Daoy (cell line): Measurements from ENCODE around the gene CACNG1.

DNA sequence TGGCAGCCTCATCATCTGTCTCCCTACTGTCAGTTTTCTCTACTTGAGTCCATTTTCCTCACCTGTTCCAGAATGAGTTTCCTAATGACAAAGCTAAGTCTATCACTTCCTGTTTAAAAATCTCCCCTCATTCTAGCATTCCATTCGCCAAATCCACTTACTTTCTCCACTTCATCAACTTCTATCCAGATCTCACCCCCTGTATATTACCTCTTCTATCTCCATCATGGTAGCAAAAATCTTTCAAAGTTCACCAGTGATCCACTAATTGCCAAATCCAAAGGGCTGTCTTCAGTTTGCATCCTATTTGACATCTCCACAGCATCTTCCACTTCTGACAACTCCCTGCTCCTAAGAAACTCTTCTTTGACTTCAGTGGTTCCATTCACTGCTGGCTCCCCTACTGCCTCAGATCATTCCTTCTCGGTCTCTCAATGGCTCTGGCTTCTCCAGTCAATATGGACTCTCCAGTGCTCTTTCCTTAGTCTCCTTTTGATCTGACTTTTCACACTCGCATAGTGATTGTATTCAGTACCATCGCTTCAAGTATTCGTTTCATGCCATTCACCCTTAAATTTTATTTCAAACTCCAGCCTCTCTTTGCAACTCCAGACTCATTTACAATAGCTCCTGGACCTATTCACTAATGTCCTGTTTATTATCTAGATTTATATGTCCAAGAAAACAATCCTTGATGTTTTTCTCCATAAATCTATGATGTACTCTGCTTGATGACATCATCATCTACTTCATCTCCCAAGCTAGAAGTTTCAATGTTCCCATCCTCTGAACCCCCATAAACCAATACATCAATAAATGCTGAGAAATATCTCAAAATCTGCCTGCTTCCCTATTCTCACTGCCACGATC is 4.5 kb downstream of the CEP112 start:
- RAMPAGE, long total RNA = no peak

GRCh38 chr17:66230889-66231387 is 1.7 kb upstream of the APOH start:
- RAMPAGE, long total RNA = no peak

DNA sequence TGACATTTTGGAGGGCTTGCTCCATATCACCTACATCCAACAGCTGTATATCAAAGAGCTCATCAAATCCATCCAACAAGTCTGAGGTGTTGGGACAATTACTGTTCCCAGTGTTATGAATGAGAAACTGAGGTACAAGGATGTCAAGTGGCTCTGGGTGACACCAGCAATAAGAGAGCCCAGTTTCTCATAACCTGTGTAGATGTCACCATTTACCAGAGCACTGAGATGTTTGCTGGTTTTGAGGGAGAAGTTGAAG is 100.0 kb downstream of the PRKCA start:
- RAMPAGE, long total RNA = no peak

DNA sequence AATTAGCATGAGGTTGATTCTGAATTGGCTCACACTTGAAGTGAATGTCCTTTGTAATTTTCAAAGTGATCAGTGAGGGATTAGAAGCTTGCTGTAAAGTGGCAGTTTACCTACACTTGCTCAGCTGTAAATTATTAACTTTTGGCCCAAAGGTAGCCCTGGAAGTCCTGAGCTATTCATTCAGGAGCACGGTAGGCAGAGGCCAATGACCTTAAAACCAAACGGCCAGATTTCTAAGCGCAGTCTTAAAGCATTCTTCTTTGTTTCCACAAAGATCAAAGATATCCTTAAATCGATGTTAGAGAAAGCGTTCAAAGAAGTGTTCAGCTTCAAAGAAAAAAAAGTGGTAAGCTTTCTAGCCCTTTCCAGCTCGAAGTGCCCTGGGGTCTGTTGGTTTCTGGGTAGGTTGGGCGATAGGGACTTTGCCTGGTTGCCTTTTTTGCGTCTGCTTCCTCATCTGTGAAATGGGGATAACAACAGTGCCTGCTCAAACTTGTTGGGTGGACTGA is 113.0 kb downstream of the PRKCA start:
- RAMPAGE, long total RNA = no peak

DNA sequence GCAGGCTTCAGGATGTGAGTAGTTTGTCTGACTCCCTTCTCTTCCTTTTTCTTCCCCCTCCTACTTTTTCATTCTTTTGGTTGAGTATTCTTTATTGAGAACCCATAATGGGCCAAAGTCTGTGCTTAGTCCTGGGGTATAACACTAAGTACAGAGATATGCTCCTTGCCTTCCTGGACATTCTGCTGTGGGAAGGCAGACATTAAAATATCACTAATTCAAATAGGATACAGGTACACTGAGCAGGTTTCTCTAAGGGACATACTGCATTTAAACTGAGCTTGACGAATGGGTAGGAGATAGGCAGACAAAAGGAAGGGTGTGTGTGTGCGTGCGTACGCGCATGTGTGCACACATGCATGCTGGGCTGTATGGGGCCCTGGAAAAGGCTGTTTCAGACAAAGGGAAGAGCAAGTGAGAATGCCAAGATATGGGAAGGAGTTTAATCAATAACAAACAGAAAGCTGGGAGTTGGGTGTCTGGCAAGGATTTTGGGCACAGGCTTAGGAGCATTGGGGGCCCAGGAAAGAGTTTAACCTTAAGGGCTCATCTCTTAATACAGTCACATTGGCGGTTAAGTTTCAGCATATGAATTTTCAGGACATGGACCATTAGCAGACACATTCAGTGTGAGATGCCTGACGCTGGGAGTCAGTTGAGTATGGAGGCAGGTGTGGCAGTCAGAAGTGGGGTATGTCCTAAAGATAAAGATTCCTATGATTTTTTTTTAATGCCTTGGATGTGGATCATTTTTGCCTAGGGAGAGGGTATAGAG is 196.2 kb downstream of the PRKCA start:
- RAMPAGE, long total RNA = no peak

DNA sequence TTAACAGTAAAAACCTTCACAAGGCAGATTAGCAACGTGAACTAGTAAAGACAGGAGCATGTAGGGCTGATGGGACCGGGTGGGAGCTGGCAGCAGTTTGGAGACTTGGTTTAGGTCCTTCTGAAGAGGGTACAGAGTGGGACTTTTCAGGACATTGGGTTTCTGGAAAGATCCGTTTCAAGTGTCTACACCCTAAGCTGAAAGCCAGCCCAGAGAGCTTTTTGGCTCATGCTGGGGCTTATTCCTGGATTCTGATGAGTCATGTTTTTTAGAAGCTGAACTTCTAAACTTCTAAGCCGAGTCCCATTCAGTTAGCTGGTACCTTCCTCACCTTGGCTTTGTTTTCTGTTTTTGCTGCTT is 205.1 kb downstream of the PRKCA start:
- RAMPAGE, long total RNA = no peak

GRCh38 chr17:66509156-66509468 is 206.7 kb downstream of the PRKCA start:
- RAMPAGE, long total RNA = no peak

DNA sequence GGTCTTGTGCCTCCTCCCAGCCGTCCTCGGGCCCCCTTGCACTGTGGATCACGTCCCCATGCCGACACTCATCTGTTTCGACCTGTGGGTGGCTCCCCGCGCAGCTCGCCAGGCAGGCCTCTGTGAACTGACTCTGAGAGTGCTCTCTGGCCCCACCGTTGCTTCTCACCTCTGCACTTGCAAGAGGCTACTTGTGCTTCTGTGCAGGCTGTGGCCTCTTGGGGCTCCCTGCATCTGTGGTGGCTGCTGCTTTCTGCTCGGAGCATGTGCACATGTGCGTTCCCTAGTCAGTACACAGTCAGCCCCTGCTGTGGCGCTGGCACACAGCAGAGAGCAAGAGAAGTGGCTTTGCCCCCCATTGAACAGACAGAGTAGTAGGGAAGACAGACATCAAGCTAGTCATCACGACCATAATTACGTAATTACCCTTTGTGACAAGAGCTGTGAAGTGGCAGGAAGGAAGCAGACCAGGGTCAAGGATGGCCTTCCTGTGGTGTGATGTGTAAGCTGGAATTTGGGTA is 256.1 kb upstream of the CACNG5 start:
- RAMPAGE, long total RNA = no peak

- RAMPAGE, long total RNA = no peak
These were observed 123.2 kb upstream of the CACNG5 start for GRCh38 chr17:66711609-66712270.

GRCh38 chr17:66965958-66966719 is 1.6 kb downstream of the CACNG4 start:
- RAMPAGE, long total RNA = no peak

DNA sequence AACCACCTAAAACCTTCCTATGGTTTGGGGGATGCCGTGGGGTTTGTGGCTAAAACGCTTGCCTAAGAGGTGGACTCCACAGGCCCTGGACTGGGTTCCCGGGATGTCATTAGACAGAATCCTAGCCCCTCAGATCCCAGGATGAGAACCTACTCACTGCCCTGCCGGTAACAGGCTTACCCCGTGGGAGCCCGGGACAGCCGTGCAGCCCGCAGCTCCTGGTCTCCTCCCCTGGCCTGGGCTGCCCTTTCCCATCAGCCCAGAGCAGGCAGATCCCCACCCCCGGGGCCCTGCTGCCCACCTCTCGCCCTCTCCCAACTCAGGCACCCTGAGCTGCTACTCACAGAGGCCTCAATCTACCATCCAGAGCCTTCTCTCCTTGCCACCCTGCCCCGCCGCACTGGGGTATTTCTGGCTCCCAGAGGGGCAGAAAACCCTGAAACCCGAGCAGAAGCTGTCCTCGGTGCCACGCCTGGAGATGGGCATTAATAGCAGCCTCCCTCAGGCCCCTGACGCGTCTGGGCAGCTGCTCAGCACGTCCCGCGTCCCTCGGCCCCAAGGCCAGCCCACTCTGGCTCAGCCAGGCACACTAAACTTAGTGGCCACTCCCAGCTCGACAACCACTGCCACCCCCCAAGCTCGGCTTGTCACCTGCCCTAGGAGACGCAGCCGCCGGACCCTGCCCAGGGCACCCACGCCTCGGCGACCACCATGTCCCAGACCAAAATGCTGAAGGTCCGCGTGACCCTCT is at the start of gene CACNG1:
Gene CACNG1, plus strand, starts transcription at position 605 of the 751 bp plus-strand sequence.
- RAMPAGE, long total RNA = no peak

DNA sequence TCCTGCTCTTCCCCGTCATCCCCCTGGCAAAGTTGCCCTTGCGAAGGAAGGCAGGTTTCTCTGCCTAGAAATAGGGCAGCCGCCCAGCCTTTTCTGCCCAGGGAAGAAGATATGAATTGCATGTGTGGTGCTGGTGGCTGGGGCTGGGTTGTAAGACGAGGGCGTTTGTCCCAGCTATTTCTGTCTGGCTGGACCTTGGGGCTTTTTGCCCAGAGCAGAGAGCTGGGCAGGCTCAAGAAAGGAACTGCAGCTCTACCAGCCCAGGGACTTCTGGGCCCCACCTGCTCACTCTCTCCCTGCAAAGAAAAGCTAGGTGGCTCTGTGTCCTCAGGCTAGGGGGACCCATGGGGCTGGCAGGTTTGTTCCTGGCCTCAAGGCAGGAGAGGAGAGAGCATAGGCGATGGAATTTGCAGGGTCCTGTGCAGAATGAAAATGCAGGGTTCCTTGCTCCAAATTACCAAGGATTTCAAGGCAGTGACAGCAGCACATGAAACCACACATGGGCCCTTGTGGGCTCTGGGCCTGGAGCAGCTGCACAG is 638 bp downstream of the CACNG1 start:
- RAMPAGE, long total RNA = no peak

DNA sequence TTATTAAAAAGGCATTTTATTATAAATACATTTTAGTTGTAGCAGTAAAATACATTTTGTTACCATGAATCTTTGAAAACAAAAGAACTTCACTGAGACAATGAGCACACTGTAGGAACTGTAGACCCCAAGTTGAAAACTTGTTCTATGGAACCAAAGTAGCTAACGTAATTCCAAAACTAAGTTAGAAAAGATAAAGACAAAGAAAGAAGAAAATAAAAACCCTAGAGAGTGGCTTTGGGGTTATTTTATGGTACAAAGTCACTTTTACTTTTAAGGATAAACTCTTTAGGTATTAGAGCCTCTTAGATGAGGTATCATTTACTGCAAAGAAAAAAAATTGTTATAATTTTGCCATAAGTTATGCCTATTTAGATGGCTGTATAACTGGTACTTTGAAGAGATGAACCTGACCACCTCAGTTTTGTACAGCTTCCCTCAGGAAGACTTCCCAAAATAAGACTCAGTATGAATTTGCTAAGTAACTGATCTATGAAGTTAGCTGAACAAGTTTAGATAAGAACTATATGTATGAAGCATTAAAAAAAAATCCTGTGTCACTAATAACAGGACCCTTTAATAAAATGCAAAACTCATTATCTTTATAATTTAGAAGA is 26.2 kb downstream of the CACNG1 start:
- RAMPAGE, long total RNA = no peak

DNA sequence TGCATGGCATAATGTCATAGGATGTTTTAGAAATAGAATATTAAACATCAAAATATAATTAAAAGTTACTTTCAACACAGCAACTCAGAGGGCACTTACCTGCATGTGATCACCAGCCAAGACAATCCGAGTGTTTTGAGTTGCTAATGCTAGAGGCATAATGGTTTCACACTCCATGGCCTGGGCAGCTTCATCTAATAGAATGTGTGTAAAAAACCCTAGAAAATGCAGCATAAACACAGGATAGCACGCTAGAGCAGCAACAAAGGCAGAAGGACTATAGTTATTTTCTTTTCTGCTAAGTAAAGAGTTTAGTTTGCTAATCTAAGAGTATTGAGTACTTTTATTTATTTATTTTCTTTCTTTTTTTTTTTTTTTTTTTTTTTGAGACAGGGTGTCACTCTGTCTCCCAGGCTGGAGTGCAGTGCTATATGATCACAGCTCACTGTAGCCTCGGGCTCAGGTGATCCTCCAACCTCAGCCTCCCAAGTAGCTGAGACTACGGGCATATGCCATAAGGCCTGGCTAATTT is 95.2 kb downstream of the HELZ start:
- RAMPAGE, long total RNA = no peak

GRCh38 chr17:67171858-67172271 is 73.1 kb downstream of the HELZ start:
- RAMPAGE, long total RNA = no peak

DNA sequence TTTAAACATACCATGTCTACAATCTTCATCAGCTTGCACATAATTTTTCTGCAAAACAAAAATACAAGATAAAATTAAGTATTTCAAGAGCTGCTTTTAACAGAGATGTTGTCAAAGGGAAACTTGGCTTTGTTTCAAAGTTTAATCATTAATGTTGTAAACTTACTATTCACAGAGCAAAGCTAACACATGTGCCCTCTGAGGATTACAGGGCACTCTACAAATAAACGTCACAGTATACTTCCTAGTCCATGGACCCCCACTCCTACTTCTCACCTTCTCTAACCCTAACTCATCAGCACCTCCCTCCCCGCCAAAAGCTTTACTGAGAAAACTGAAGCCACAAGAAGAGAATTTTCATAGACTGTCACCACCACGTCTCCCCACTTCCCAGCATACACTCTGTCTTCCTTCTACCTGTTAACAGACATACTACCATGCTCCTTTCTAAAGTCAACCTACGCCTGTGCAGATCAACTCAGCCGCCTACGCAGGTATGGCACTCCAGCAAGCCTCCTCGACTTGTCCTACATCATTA is 29.0 kb downstream of the HELZ start:
- RAMPAGE, long total RNA = no peak

GRCh38 chr17:67357073-67357740 is 9.2 kb downstream of the PSMD12 start:
- RAMPAGE, long total RNA = no peak

DNA sequence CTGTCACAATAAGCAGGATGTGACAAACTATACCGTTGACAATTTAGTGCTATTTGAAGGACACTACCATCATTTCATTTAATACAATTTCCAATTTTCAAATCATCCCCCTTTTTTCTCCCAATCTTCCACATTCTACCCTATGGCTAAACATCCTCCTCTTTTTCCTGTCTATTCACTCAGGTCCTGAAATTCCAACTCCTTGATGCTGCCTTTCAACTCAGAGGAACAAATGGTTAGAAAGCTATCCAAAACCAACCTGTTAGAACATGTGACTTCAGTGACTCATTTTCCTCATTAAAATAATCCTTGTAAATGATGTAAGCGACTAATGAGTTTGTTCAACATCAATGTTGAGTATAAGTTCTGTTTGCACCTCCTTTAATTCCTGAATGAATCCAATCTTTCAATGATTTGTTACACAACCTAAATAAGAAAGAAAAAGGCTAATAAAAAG is 5.5 kb downstream of the PSMD12 start:
- RAMPAGE, long total RNA = no peak

GRCh38 chr17:67431667-67432069 is 54.6 kb downstream of the PITPNC1 start:
- RAMPAGE, long total RNA = no peak

GRCh38 chr17:67473909-67474900 is 97.1 kb downstream of the PITPNC1 start:
- RAMPAGE, long total RNA = no peak